Frontal cortex (tissue), 2 donors: ENCODE data around the genes GLIPR2 and RNF38.

DNA sequence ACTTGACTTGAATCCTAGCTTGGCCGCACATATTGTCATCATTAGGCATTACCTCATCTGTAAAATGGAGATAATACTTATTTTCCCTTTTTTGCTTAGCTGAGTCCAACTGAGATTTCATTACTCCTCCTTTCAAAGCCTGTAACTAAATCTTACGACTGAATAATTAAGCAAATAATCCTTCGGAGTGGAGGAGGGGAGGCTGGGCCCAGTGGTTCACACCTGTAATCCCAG is 354 bp upstream of the PIGO start:
- RAMPAGE, long total RNA = no peak

DNA sequence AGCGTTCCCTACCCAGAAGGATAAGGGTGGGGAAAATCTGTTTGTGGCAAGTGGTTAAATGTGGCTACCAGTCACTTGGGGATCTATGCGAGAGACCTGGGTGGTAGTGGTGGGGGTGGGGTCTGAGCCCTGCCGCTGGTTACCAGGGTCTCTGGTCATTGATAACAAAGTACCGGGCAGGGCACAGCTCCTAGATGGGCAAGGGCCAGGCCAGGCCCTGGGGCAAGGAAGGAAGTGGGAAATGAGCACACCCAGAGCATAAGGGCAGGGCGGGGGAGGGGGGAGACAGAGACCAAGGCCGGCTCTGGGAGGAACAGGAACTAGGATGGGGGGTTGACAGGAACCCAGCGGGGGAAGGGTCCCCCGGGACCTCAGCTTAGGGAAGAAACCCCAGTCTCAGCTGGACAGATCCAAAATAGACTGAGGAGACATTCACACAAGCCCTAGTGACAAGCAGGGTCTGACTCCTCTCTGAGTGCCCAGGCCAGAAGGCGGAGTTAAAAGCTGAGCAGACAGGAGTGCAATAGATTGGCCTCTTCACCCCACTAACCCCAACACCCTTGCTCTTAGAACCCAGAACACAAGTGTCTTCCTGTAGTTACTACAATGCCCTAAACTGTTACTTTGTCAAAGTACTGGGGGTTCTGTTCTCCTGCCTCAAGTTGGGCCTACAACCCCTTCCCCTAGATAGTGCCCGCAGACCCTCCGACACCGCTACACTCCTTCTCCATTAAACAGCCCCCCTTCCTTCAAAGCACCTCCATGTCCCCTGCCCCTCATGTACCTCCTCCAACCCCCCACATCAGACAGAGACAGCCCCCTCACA is 674 bp downstream of the ATOSB start:
- RAMPAGE, long total RNA = no peak

DNA sequence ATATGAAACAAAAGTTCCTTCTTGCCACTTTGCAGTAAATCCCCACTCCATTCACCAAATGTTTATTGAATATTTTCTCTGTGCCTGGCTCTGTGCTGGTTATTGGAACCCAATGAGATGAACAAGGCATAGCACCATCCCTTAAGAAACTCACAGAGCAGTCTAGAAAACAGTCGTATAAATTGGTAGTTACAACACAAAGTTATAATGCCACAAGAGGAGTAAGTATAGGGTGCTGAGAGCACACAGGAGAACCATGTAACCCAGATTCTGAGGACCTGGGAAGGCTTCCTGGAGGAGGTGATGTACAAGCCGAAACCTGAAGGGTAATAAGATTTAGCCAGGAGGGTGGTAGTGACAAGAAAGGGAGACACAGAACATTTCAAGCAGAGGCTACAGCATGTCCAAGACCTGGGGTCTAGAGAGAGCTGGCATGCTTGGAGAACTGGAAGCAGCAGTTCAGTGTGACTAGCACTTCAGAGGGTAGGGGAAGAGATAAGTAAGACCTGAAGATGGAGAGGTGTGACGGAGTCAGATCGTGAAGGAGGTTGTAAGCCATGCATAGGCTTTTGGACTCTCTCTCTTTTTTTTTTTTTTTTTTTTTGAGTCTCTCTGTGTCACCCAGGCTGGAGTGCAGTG is 96.8 kb upstream of the RUSC2 start:
- RAMPAGE, long total RNA = no peak

DNA sequence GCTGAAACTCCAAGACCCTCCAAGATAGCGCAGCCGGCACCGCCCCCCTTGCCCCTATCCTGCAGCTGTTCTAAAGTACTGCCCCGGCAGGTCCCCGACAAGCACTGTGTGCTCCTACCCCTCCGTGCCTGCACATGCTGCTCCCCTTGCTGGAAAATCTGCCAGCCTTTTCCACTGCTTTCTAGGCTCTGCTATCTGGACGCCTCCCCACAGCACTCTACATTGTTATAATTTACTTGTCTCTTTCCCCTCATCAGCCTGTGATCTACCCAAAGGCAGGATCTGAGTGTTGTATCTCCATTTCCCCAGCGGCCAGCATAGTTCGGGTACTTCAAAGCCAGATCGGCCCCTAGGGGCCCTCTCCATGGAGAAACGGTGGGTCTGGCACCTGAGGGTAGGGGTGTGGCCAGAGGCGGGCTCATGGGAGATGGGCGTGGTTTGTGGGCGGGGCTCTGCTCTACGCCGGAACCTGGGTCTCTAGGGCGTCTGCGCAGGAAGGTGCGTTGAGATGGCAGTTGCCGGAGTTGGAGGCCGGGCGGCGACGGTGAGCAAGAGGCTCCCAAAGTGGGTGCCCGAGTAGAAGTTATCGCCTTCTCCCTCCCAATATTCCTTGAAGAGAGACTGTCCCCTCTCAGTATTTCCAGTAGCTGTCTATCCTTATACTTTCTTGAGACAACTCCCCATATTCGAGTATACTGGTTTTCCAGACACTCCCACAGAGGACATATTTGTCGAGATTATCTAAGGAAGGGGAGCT is 83.4 kb upstream of the RUSC2 start:
- RAMPAGE, long total RNA = no peak

DNA sequence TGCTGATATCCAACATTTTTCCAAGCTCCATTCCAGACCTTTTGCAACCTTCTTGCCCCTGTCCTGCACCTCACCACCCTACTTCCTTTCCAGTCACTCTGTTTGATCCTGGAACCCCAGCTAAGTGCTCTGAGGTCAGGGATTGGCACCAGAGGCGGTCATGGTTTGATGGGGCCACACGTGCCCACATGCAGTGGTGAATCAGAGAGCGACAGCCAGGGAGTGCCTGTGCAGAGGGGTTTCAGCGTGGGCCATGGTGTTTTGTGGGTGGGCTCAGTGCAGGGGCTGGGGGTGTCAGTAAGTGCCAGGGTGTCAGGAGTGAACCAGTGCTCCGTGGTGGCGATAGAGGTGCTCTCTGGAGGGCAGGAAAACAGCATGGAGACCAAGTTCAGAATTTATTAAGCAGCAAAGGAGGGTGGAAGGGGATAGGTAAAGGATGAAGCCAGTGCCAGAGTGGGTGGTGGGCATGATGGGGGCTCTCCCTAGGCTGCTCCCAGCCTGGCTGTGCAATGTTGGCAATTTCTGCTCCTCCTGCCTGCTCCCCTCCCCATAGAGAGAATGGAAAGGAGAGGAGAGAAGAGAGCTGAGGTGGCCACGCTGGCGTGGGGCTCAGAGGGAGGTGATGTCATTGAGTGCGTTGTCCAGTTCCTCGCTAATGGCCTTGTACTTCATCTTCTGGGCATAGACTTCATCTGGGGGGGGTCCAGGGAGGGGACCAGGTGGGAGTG is 7.0 kb downstream of the TPM2 start:
- RAMPAGE, long total RNA = no peak

DNA sequence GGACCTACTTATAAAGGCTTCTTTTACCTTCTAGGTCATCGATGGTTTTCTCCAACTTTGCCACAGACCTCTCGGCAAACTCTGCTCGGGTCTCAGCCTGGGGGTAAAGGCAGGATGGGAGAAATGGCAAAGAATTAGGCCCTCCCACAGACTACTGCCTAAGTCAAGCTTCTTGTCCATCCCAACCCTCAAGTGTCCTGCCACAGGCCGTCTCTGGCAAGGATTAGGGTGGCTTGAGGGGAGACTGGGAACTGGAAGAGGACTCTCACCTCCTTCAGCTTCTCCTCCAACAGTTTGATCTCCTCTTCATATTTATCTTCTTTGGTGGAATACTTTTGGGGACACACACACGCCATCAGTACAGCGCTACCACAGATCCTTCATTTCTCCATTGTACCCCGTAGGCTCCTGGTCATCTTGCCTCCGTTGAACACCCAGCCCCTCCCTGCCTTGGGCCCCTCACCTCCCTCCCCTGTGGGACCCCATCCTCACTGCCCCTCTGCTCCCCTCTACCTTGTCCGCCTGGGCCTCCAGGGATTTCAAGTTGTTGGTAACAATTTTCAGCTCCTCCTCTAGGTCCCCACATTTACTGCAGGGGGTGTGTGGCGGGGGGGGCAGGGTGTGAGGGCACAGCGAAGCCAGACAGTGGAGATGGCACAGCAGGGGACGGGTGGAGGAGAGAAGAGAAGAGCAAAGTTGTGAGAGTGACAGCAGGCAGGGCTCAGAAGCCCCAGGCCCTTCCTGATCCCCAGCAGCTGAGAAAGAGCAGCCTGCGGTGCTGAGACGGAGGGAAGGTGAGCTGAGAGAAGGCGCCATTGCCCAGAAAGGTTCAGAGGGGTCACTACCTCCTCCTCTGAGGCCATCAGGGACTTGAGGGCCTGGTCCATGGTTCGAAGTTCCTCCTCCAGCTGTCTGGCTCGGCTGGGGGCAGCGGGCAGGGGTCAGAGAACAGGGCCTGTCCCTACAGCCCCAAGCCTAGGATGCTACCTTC is 5.2 kb downstream of the TPM2 start:
- RAMPAGE, long total RNA = no peak

DNA sequence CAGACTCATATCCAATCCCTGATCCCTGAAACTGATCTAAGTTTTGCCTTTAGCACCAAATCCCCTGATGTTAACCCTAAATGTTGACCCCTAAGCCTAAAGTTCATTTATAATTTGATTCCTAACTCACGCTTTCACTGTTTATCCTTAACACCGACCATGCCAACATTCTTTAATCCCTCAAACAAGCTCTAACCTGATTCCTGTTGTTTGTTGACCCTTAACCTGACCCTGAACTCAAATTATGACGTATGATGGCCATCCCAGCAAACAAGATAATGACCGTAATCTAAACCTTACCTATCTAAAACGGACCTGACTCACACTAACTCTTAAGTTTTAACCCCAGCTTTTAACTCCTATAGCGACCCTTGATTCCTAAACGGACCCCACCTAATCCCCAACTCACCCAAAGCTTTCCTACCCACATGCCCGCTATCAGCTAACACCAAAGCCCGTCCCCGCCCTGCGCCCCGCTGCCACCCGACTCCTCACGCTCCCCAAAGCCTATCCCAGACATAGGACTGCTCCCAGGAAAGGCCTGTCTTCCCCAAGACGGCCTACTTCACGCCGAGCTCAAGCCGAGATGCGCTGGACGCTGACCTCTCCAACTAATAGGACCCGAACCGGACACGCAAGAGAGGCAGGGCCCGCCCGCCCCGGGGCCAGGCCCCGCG is 499 bp downstream of the TLN1 start:
- RAMPAGE, long total RNA = no peak

DNA sequence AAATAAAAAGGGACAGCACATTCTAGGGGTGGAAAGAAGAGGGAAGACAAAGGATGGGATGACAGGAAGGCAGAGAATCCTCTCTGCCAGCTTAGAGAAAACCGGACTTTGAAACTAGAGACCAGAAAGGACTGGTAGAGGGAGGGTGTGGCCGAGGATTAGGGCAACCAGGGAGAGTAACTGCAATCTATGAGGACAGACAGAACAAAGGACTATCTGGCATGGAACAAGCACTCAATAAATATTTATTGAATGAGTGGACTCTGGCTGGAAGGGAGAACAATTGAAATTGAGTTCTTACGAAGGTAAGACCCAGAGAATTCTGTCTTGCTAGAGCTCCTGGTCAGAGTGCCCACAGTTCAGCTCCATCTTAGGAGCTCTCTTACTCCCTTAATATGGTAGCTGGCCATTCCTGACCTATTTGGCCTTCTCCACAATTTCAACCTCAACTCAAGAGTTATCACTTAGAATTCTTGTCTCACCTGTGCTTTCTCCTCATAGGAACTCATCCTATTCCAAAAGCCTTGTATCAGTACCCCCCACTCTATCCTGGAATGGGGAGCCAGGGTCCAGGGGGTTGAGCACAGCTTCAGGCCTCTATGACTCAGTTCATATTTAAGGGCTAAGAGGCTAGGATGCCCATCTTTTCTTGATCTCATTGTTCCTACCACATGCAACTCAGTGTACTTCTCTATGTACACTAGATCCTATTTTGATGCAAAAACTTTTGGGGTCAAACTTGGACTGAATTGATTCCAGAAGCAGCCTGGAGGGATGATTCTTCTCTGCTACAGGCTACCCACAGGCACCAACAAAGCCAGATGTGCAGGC is 2.2 kb downstream of the GBA2 start:
- RAMPAGE, long total RNA = no peak

DNA sequence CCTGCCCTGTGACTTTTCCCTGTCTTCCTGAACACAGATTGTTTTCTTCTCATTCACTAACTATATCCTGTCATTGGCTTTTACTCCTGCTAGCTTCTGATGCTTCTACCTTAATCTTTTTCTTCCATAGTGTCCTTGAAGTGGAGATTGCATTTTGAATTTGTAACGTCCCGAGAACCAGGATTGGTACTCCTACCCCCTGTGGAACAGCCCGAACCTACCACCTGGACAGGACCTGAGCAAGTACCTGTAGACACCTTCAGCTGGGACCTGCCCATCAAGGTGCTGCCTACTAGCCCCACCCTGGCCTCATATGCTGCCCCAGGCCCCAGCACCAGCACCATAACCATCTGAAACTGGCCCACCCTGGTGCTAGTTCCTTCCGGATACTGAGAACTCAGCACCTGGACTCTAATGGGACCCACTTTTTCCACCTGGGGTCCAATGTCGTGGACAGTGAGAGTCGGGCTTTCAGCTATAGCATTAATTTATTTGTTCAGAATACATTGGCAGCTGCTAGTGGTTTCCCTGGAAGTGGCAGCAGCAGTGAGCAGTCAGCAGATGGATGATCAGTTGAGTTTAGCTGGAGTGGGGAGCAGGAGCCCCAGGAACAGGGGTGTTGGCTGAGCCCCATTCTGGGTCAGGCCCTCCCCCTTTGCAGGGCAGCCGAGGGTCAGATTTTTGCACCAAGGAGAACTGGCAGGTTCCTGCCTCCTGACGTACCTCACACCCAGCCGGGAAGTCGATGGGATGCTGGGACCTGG is 1.4 kb downstream of the MSMP start:
- RAMPAGE, long total RNA = no peak

DNA sequence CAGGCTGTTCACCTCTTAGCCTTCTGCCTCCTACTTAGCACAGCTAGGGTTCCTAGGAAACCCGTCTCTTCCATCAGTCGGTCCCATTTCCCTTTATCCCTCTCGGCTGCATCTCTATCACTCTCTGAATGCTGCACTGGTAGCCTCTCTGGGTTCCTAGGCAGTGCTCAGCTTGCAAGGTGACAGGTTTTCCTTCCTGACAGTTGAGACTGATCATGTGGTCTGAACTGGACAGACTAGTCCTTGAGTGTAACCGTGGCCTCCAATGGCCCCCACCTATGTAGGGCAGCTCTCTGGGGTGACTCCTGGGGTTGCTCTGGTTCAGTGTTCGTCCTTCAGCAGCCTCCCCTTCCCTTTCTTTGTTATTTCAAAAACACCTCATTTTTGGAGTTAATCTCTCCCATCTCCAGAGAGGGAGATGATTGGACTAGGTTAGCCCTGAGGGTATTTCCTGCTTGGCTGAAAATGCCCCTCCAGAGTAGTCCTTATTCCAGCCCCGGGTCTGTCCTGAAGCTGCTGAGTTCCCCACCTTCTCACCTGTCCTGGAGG is 3.8 kb downstream of the TMEM8B start:
- RAMPAGE, long total RNA = no peak

GRCh38 chr9:35948751-35949459 is 9.0 kb downstream of the OR2S2 start:
- RAMPAGE, long total RNA = no peak

GRCh38 chr9:36136144-36136920 is at the start of gene GLIPR2:
GLIPR2 (plus strand) TSS chr9:36136733.
- RAMPAGE, long total RNA = no peak

- RAMPAGE, long total RNA = no peak
Measured at GRCh38 chr9:36150520-36151257, 14.2 kb downstream of the GLIPR2 start.

DNA sequence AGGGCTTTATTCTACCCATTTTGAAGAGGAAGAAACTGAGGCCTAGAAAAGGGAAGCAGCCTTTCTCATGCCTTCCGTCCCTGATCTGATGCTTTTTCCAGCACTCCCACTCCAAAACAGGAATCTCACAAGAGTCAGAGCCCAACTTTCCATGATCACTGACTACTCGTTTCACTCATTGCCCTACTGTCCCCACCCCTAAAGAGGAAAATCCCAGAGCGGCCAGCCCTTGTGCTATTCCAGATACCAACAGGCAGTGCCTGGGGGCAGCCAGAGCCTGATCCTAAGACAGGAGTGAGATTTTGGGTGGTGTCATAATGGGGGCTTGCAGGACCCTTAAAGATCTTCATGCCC is 16.1 kb upstream of the CCIN start:
- RAMPAGE, long total RNA = no peak

DNA sequence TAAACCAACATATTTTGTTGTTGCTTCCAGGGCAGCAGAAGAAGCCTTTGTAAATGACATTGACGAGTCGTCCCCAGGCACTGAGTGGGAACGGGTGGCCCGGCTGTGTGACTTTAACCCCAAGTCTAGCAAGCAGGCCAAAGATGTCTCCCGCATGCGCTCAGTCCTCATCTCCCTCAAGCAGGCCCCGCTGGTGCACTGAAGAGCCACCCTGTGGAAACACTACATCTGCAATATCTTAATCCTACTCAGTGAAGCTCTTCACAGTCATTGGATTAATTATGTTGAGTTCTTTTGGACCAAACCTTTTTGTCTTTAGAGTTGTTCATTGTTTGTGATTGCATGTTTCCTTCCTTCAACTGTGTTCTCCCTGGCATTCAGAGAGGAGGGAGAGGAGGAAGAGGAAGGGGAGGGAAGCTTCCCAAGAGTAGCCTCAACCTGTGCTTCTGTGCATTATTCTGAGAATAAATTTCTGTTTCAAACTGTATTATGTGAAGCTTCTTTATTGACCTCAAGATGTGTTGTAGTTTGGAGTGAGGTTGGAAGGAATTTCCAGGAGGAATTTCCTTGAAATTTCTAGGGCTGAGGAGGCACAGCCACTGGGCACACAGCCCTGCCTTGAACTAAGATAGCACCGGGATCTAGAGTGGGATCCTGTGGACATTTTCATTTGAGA is 21.0 kb downstream of the CLTA start:
- RAMPAGE, long total RNA = no peak

GRCh38 chr9:36400167-36401126 is at the start of gene RNF38:
RNF38 (minus strand) TSS chr9:36400269.
- RAMPAGE, long total RNA = no peak

- RAMPAGE, long total RNA = no peak
Measured at GRCh38 chr9:36487415-36487712, 85.3 kb upstream of the MELK start.

DNA sequence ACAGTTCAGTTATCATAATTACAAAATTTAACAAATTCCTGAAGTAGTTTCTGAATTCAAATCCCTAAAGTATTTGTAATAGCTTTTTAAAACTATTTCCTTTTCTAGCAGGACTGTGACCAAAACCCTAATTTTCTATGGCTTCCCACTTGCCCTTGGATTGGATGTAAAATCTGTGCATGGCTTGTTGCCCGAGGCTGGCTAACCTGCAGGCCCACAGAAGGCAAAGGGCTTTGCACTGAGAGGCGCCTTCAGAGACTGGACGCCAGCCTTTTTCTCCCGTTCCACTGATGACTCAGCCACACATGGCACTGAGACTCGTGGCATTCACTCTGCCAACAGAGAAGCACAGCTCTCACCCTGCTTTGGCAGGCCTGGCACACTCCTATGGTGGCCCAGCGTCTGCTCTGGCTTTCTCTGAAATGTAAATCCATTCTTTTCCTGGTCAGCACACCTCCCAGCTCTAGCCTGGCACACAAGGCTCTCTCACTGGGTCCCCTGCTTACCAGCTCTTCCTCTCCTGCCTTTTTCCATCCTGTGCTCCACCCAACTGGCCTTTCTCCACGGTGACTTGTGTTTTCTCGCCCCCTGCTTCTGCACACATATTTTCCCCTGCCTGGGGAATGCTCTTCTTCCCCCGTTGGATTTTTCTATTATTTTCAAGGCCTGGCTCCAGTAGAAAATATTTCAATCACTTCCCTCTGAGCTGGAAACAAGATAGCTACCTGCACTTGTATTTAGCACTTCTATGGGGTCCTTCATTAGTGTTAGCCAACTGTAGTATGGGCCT is 5.9 kb upstream of the MELK start:
- RAMPAGE, long total RNA = no peak

DNA sequence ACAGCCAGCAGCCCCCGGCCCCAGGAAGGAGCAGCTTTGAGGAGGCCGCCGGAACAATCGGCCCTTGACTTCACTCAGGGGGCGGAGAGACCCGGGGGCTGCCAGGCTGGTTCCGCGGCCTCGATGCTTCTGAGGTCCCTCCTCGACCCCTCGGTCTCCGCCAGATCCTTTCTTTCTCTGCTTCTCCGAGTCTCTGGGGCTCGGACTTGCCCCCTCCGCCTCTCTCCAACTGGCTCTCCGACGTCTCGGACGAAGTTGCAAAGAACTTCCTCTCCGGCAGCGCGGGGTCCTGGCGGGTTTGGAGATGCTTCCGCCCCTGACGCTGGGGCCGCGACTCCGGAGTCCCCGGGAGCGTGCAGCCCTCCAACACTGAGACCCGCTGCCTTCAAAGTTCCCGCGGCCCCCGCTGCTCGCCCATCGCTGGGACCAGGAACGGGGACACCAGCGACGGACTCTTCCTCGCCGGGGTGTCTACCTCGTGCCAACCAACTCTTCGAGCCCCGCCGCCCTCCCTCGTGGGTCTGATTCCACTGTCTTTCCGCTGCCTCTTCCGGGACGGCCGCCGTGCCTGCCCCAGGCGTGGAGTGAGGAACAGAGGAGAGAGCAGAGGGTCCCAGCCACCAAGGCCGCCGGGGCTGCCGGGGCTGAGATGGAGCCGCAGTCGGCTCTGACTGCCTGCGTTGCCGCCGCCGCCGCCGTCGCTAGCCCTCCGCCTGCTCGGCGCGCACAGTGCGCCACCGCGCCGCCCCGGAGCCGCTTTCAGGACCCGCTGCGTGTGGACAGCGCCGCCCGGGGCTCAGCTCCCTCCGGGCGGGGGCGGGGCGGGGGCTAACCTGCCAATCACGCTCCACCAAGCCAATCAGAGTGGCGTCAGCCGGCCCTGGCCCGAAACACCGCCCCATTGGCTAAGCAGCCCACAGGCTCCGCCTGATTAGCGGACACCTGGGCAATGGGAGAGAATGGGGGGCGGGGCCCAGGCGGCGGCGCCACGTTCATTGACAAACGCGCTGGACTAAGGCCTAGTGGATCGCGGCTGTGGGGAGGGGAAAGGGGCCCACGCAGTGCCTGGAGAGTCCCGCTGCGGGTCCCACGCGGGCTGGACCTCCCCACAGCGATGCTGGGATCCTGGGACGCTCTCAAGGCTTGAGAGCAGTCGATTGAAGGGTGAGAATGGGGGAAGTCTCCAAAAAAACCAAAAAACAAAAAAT is 6.7 kb downstream of the PAX5 start:
- RAMPAGE, long total RNA = no peak

DNA sequence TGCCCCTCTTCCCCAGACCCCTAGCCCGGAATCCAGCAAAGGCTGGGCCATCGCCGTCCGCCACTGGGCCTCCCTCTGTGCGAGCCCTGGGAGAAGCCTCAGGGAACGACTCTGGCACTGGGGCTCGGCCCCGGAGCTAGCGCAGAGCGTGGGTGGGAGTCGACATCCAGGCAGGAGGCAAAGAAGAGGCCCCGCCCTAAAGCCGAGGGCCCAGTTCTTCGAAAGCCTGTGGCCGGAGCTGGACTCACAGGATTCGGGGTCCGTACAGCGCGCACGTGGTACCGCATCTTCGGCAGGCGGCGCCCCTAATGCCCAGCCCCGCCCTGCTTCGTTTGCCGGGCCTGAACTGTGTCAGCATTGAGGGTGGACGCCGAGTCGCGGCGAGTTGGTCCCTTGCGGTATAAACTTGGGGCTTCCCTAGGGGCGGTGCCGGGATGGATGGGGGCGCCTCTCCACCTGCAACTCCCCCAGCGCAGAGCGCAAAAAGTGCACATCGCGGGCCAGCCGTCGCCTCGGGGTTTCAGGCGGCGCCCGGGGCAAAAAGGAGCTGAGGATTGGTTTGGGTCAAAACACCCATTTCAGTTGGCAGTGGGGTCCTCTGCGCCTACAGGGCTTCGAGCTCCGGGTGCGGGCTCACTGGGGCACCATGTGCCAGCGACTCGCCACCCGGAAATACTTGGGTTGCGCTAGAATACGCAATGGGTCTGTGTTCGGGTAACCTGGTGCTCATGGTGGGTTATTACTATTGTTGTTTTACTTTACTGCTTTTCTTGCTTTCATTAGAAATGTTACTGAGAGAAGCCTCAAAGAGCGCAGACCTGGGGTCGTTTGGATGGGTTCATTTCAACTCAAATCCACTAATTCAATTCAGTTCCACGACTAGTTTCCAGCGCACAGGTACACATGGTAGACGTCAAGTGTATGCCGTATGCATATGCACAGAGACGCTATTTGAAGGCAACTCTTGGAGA is 3.8 kb upstream of the PAX5 start:
- RAMPAGE, long total RNA = no peak